Left colon (tissue), 1 donor: ENCODE measurements around a stretch of chr21.

GRCh38 chr21:36985733-36986149 lies 19.3 kb upstream of the HLCS start:
- PRO-cap, result no peak

- PRO-cap, result bidirectional peak, plus-strand start at chr21:36990035, minus-strand start at chr21:36989860; bidirectional peak, plus-strand start at chr21:36990298, minus-strand start at chr21:36990211
Measured at GRCh38 chr21:36989473-36990653, 16.6 kb upstream of the RIPPLY3 start.

- PRO-cap, result no peak
Measured at GRCh38 chr21:37207122-37207825, 59.9 kb downstream of the VPS26C start.

DNA sequence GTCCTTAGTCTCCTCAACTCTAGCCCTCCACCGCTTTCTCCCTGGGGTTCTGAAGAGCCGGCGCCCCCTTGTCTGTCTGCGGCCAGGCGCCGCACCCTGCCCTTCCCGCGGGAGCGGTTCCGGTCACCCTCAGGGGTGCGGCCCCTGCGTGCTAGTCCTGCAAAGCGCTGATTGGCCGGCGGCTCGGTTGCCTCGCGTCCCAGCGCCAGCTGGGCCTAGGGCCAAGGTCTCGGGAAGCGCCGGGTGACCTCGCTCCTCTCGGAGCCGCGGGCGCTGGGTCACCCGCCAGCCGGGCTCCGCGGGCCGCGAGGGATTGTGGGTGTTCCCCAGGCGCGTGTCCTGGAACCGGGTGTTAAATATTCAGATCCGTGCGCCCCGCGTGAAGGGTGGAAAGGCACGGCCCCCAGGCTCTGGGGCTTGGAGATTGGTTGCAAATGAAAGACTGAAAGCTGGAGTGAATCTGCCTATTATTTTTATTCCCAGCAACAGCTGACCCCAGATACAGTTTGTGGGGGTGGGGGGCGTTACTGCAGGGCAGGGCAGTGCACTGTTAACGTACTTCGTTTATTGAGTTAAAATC lies 767 bp upstream of the VPS26C start:
- PRO-cap, result bidirectional peak, plus-strand start at position 218 of the sequence, minus-strand start at position 110 of the sequence

DNA sequence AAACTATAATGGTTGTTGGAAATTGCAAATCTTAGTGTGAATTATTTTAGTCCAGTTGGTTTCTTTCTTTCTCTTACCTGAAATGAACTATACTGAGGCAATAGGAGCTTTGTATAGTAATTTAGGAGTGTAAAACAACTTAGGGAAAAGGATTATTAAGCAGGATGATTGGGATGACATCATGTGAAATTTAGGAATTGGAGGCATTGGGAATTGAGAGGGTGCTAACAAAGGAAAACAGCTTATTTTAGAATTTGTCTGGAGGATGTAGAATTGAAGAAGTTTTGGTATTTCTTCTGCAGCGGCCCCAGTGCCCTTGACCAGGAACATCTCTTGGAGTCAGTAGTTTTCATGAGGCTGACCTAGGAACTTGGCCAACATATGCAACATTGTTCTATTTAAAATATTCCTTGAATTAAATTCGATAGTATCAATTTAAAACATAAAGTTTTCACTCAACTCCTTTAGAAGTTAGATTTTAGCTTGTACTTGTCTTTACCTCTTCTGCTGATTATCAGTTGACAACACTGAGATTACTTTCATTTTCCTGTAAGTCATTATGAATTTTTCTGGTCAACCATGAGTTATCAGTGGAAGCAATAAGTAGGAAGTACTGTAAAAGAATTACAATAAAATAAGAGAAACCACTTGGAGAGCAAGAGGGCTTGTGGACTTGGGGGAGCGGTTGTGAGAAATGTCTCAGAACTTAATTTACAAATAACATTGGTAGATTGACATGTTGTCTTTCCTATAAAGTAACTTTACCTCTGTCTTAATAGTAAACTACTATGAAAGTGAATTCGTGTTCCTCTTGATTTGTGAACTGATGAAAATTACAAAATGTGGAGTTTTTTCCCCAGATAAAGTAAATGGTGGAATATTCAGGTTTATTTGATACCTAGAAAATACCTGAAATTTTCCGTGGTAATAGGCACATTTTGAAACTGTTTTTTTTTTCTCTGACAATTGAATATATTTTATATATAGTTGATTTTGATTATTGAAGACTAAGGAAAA lies 52.9 kb downstream of the DYRK1A start:
- PRO-cap, result no peak

DNA sequence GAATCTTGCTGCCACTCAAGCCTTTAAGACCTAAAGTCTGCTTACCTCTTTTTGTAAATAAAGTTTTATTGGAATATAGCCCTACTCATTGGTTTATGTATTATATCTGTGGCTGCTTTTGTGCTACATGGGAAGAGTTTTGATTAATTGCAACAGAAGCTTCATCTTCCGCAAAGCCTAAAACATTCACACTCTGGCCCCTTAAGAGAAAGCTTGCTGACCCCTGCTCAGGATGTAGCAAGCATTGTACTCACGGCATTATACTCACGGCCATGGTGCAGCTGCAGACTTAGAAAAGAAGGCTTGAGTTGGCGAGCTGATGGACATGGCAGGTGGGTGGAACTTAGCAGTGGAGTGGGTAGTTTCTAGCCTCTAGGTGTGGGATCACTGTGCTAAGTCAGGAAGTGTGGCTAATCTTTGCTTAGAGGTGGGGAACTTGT lies 80.9 kb downstream of the DYRK1A start:
- PRO-cap, result no peak

DNA sequence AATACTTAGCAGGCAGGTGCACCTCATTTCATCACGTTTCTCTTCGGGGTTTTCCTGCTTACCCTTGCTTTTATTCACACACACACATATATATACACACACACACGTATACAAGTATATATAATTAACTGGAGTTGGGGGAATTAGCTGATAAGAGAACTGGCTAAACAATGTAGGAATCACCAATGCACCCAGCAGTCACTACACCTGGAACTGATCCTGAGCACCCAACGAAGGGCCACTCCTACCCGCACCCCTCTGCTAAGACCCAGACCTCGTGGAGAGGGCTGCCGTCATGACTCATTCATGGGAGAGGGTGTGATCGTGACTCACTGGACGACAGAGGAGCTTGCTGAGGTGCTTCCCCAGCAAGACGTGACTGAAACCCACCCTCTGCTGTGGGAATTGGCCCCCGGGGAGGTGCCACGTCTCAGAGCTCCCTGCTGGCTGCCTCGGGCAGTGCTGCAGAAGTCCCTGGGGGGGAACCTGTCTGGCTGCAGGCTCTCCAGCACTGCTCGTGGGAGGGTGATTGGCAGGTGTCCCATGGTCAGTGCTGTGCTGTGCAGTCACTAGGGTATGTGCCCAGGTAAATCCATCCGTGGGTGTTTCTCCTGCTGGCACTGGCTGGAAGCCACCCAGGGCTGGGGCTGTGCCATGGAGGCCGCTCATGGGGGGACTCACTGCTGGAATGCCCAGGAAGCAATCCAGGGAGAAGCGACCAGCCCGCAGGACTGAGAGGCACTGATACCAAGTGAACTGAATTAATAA lies 166.6 kb downstream of the DYRK1A start:
- PRO-cap, result no peak

- PRO-cap, result no peak
Measured at GRCh38 chr21:37855802-37856215, 60.4 kb downstream of the KCNJ6 start.

- PRO-cap, result unidirectional peak, minus-strand start at chr21:37857682
Measured at GRCh38 chr21:37857489-37857842, 58.8 kb downstream of the KCNJ6 start.

GRCh38 chr21:38089676-38090250 lies 167.0 kb upstream of the KCNJ15 start:
- PRO-cap, result no peak

GRCh38 chr21:38291999-38292198 lies 35.1 kb downstream of the KCNJ15 start:
- PRO-cap, result no peak

DNA sequence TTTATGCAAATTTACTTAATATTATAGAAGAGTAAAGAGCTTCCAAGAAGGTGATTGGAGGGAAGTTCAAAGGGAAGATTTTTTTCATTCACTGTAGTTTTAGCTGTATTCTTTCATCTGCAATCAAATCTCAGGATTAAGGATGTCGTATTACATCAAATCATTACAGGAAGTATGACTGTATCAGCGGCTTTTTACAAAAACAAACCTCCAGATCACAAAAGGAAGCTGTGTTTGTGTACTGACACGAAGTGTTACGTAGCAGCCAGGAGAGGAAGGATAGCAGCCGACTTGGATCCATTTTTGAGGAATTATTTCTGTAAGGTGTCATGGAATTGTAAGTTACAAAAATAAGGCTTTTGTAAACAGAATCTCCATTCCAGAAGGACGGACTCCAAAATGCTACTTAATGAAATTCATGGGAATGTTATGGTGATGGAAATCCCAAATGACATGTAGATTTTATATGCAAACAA lies 49.7 kb downstream of the KCNJ15 start:
- PRO-cap, result no peak

GRCh38 chr21:38376276-38377074 lies 119.7 kb downstream of the KCNJ15 start:
- PRO-cap, result no peak

- PRO-cap, result no peak
Measured at GRCh38 chr21:38495696-38496271, 2.5 kb downstream of the ERG start.

- PRO-cap, result unidirectional peak, plus-strand start at chr21:38661355
Measured at GRCh38 chr21:38661242-38661594, 144.5 kb upstream of the ETS2 start.

- PRO-cap, result no peak
Measured at GRCh38 chr21:38661595-38662139, 144.1 kb upstream of the ETS2 start.

GRCh38 chr21:38751555-38752012 lies 54.1 kb upstream of the ETS2 start:
- PRO-cap, result no peak

- PRO-cap, result no peak
Measured at GRCh38 chr21:38795537-38795909, 10.2 kb upstream of the ETS2 start.

GRCh38 chr21:38804363-38805412 lies 1.0 kb upstream of the ETS2 start:
- PRO-cap, result bidirectional peak, plus-strand start at chr21:38804781, minus-strand start at chr21:38804792; bidirectional peak, plus-strand start at chr21:38805203, minus-strand start at chr21:38805130

DNA sequence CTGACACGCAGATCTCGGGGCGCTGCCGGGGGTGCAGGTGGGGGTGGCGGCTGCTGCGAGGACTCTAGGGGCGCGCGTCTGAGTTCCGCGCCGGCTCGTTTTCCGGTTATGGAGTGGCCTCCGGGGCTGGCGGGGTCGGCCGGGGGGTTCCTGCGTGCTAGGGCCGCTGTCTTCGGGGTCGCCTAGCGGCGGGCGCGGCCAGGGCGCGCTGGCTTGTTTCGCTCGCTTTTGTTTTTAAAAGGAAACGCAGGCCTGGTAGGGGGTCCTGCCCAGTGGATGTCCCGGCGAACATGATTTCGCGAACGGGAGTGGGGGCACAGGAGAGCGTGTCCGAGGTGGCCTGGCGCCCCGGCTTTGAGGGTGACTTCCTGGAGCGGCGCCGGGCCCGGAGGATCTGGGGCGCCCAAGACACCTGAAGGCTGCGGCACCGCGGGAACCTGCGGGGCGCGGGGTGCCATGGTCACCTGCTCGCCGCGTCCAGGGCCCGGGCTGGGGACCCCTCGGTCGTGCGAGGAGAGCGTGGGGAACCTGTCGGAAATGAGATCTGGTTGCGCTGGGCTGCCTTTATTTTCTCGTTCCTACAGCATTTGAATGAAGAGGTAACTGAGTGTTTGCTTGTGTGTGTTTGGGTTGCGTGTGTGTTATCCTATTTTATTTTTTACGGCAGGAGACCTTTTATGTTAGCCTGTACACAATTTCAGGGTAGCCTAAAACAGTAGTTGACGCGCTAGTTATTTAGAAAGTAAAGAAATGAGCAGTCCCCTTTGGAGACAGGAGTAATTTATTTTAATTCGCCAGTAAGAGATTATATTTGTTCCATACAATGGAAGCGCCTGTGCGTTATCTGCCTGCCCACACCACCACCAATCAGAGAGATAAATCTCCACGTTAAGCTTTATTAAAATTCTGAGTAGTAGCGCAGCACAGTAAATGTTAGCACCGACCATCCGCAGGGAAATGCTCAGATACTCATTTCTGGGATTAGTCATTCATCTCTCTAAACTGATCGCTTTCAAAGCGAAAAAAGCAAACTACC lies 799 bp downstream of the ETS2 start:
- PRO-cap, result unidirectional peak, plus-strand start at position 54 of the sequence; bidirectional peak, plus-strand start at position 538 of the sequence, minus-strand start at position 396 of the sequence; bidirectional peak, plus-strand start at position 929 of the sequence, minus-strand start at position 869 of the sequence